ENCODE measurements around the genes PNMA8C, STRN4 and BBC3.

GRCh38 chr19:46404461-46404935, 8.9 kb downstream of the CCDC8 start:
- PRO-cap, 8 experiments = no peak in any of the 8 experiments

- PRO-cap, 8 experiments = no peak in any of the 8 experiments
These were observed at the start of gene PNMA8C for GRCh38 chr19:46428624-46429301. Gene PNMA8C, minus strand, starts transcription at chr19:46428936.

DNA sequence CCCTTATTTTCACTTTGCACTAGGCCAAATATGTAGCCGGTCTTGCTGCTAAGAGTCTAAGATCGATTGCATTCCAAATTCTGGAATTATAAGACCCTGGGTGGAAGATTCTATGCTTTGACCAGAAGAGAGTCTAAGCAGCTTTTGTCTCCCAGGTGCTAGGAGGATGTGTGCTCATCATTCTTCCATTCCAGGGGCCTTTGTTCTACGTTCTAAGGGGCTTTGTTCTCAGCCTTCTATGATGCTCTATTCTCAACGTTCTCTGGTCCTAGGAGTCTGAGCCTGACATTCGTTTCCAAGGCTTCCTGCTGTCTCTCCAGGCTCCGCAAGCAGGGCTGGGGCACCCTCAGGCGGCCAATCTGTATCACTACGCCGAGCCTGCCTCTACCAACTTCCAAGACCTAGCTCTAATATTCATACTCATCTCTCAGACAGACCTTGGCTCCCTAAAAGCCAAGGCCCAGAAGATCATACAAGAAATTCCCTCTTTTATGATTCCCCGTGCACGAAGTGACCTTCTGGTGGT, 929 bp upstream of the DACT3 start:
- PRO-cap, 8 experiments = no peak in any of the 8 experiments

DNA sequence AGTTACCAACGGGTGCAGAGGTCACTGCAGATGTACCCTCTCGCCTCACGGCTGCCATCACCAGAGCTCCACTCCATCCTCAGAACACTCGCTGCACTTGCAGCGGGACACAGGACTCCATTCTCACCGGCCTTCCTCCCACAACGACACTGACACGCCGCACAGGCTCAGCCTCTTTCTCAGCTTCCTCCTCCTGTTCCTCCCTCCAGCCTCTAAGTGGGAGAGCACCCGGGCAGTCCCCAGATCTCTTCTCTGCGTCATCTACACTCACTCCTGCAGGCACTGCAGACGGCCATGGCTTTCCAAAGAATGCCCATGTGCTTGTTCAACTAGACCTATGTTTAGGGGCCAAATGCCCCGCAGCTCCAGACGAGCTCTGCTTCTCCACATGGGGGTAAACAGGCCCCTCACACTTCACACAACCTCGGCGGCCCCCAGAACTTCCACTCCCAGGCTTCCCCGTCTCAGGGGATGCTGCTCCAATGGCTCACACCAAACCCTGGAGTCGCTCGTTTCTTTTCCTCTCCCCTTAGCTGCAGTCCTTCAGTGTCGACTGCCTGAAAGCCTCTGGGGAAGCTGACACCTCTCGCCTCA, 14.2 kb upstream of the FKRP start:
- PRO-cap, 8 experiments = peak in 7 of 8 experiments; most common plus-strand start position 242 of the sequence (in 7); most common minus-strand start position 151 of the sequence (in 7)

- PRO-cap, 8 experiments = peak in 8 of 8 experiments; most common plus-strand start chr19:46746547 (in 4); most common minus-strand start chr19:46746449 (in 5)
These were observed at the start of gene STRN4 for GRCh38 chr19:46746169-46747015. Gene STRN4, minus strand, starts transcription at chr19:46746450.

GRCh38 chr19:46926972-46927718, 66.3 kb downstream of the ARHGAP35 start:
- PRO-cap, 8 experiments = no peak in any of the 8 experiments

DNA sequence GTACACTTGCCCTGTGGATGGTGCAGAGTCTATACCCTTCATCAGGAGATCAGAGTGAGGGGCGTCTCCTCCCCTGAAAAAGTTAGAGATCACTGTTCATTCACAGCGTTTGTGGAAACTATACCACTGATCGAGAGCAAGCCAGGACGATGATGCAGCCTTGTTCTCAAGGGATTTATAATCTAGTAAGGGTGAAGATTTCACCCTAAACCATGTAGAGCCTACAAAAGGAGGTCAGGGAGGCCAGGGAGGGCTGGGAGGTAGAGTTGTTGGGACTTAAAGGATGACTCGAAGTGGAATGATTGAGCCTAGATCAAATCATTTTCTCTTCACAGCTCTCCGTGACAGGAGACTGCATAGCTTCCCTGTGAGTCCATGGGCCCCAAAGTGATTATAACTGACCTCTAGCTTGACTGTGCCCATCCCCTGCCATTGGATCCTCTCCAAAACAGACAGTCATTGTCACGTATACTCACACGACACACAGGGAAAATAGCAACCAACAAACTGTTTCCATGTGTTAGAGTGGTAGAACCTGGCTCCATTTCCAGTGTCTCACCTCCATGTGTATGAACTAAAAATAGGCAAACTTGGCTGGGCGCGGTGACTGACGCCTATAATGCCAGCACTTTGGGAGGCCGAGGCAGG, 49.0 kb upstream of the NPAS1 start:
- PRO-cap, 8 experiments = no peak in any of the 8 experiments

DNA sequence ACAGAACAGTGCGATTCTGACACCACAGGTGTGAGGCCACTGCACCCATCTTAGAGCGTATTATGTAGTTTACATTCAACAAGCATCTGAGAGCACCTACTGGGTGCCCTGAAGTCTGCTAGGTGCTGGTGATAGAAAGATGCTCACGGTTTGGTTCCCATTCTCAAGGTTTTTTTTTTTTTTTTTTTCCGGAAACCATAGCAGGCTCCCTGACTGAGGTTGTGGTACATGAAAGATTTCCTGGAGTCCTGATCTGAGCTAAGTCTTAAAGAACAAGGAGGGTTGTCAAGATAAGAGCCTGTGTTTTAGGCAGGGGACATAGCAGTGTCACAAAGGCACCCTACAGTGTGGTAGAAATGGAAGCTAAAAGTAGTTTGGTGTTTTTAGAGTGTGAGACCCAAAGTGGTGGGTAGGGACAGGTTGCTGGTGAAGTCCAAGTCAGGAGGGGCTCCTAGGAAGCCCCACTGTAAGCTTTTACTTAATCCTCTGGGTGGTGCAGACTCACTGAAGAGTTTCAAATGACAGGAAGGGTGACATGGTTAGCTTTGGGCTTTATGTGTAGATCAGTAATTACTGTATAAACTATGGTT, 15.2 kb downstream of the SAE1 start:
- PRO-cap, 8 experiments = no peak in any of the 8 experiments

DNA sequence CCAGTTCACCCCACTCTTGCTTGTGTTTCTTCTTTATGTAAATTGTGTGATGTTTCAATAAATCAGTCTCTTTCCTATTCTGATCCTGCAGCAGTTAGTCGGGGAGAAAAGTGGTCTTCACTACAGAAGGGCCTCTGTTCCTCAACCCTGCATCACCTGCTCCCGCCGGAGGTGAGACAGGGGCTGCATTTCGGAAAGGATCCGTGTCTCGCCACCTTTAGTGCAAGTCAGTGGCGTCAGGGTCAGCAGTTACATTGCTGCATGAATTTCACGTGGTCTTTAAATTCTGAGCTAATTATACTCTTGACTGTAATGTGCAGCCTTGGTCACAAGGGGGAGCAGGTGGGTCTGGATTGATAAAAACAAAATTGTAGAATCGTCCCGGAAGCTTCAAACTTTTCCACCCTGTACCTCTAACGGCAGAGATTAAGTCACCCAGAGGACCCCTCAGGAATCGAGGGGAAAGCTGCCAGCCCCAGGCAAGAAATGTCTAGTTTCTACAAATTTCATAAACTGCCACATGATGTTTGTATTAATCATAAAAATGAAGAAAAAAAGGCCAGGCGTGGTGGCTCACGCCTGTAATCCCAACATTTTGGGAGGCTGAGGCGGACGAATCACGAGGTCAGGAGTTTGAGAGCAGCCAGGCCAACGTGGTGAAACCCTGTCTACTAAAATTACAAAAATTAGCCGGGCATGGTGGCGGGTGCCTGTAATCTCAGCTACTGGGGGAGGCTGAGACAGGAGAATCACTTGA, 20.3 kb downstream of the BBC3 start:
- PRO-cap, 8 experiments = no peak in any of the 8 experiments

- PRO-cap, 8 experiments = peak in 8 of 8 experiments; most common plus-strand start chr19:47230708 (in 7); most common minus-strand start chr19:47230296 (in 5)
These were observed 820 bp downstream of the BBC3 start for GRCh38 chr19:47229814-47230943.

GRCh38 chr19:47230944-47232056, at the start of gene BBC3:
Gene BBC3, minus strand, starts transcription at chr19:47231199.
- PRO-cap, 8 experiments = peak in 8 of 8 experiments; most common plus-strand start chr19:47231429 (in 4); most common minus-strand start chr19:47231180 (in 4)

DNA sequence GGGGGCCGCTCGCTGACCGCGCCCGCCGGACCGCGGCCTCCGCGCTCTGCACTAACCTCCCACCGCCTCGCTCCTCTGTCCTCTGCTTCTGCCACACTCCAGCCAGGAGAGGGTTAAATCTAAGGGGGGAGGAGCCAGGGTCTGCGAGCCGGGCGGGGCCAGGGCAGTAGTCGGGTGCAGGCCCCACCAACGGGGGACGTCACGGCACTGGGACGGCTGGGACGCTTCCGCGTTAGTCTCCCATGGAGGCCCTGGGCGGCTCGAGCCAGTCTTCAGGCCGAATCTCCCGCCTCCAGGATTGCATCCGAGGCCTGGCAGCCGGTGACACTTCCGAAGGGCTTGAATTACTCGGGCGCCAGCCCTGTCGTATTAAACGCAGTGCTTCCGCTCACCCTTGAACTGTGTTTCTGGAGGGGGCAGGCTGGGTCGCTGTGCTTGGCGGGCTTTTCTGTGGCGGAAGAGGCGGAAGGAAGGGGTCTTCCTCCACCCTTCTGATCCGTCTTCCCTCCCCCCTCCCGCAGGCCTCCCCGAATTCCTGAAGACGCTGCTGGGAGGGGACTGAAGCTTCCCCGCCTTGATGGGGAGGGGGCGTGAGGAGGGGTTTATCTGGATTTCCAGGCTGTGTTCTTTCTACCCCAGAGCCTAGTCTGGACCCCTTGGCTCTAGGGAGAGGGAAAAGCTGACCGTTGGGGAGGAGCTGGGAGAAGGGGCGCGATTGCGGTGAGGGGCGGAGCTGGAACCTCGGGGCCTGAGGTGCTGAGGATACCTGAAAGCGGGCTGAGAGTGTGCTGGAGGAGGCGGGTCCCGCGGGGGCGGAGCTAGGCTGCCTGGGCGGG, 1.0 kb upstream of the INAFM1 start:
- PRO-cap, 8 experiments = peak in 8 of 8 experiments; most common plus-strand start position 207 of the sequence (in 8); most common minus-strand start position 90 of the sequence (in 6)

- PRO-cap, 8 experiments = no peak in any of the 8 experiments
These were observed 369 bp upstream of the DHX34 start for GRCh38 chr19:47348742-47349150.

DNA sequence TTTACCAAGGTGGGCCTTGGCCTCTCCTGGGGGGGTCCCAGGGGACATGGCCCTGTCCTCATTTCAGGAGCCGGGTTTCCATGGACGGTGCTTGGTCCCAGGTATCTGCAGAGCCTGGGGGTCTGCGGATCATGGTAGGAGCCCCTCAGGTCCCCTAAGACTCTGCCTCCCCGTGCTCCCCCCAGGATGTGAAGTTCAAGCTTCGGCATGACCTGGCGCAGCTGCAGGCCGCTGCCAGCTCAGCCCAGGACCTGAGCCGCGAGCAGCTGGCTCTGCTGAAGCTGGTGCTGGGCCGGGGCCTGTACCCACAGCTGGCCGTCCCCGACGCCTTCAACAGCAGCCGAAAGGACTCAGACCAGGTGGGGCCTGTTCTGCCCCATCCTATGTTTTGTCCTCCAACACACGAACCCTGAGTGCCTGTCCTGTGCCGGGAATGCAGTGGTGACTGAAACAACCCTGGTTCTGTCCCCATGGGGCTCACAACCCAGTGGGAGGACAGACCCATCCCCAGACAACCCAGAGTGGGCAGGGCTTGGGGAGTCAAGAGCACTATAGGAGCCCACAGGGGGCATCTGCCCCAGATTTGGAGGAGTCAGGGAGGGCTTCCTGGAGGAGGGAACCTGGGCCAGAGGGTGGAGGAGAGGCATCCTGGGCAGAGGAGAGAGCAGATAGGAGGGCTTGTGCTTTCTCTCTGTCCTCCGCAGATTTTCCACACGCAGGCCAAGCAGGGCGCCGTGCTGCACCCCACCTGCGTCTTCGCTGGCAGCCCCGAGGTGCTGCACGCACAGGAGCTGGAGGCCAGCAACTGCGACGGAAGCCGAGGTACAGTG, 26.8 kb downstream of the DHX34 start:
- PRO-cap, 8 experiments = no peak in any of the 8 experiments

GRCh38 chr19:47383320-47384139, 34.4 kb downstream of the DHX34 start:
- PRO-cap, 8 experiments = no peak in any of the 8 experiments

DNA sequence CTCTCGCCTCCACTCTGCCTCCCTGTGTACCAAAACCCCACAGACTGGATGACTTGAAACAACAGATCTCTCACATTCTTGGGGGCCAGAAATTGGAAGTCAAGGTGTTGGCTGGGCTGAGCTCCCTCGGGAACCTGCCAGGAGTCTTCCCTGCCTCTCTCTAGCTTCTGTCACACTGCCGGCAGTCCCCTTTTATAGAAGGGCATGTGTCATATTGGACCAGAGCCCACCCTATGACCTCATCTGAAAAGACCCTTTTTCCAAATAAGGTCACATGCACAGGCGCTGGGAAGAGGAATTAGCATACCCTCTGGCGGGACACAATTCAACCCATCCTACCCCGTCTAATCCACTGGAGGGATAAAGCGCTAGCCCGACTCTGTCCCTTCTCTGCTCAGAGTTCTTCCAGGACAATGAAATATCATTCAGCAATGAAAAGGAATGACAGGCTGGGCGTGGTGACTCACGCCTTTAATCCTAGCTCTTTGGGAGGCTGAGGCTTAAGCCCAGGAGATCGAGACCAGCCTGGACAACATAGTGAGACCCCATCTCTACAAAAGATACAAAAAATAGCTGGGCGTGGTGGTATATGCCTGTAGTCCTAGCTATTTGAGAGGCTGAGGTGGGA, 28.7 kb downstream of the MEIS3 start:
- PRO-cap, 8 experiments = no peak in any of the 8 experiments

- PRO-cap, 8 experiments = peak in 1 of 8 experiments; most common plus-strand start chr19:47430402 (in 1); most common minus-strand start chr19:47430214 (in 1)
These were observed 10.8 kb upstream of the MEIS3 start for GRCh38 chr19:47429760-47430849.

DNA sequence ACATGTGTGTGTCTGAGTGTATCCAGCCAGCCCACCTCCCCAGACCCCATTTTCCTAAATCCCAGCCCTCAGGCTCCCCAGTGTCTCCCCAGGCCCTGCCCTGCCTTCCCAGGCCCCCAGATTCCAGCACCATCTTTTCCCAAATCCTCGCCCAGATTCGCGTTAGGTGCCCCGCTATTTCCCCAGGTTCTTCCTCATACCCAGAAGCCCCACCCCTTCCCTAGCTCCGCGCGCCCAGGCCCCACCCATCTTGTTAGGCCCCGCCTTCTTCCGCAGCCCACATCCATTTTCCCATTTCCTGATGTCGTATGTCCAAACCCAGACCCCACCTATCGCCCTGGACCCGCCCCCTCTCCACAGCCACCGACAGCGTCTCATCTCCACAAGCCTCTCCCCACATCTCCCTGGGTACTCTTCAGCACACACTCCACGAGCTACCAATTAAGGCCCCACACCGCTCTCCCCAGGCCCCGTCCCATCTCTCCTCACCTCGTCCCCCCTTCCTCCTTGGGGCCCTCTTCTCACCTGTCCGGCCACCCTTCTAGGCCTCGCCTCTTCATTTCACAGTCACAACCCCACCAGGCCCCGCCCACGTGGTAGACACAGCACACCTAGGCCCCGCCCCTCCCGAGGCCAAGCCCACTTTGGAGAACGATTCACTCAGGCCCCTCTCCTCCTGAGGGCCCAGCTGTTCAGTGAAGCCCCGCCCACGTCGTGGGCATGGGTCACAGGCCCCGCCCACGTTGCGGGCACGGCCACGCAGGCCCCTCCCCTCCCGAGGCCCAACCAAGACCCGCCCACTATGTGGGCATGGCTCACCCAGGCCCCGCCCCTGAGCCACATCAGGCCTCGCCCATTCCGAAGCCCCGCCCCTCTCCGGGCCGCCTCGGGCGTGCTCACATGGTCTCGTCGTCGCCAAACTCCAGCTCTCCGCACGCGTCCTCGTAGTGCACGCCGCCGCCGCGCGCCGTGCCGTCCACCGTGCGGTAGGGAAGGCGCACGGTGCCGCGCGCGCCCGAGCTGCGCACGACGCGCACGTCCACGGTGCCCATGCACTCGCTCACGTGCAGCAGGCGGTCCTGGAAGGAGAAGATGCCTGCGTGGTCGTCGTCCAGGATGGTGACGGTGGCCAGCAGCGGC, 24.4 kb downstream of the SLC8A2 start:
- PRO-cap, 8 experiments = no peak in any of the 8 experiments

GRCh38 chr19:47507809-47508706, 6.8 kb downstream of the NAPA start:
- PRO-cap, 8 experiments = peak in 5 of 8 experiments; most common minus-strand start chr19:47508471 (in 5)

- PRO-cap, 8 experiments = no peak in any of the 8 experiments
These were observed 25.9 kb upstream of the NAPA start for GRCh38 chr19:47540794-47541157.